ENCODE results near the gene FGFBP1.

DNA sequence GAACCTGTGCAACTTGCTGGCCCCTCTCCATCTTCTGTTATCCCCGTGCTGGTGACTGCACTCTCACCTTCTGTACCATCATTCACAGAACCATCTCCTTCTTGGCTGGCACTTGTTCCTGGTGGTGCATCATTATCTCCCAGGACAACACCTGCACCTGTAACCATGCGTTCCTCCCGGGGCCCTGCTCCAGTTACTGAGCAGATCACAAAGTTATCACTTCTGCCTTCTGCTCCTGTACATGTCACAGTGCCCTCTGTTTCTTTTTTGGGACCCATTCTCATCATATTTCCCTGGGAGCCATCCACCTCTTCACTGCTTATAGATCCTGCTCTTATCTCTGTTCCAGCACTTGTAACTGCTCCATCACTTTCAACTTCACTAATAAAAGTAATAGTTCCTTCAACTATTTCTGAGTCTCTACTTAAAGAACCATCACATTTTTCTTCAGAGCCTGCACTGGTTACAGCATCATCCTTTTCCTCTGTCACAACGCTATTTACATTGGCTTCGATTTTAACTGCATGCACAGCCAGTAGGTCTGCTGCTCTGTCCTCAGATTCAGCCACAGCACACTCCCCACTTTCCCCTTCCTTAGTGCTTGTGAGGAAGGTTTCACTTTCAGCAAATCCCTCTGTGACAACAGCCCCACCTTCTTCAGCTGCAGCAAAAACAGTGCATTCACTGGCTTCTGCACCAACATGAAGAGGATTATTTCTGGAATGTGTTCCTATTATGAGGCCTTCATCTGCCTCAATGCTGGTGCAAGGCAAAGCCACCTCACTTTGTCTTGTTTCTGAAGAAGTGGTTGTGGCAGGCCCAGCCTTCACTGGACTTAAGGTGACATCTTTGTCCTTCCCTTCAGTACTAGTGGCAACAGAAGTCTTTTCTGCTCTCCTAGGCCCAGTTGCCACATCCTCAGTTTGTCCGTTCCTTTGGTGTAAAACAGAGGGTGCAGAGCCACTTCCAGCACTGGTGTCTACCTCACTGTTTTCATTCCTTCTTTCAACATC lies 25.7 kb downstream of the BOD1L1 start:
- PRO-cap = no peak

DNA sequence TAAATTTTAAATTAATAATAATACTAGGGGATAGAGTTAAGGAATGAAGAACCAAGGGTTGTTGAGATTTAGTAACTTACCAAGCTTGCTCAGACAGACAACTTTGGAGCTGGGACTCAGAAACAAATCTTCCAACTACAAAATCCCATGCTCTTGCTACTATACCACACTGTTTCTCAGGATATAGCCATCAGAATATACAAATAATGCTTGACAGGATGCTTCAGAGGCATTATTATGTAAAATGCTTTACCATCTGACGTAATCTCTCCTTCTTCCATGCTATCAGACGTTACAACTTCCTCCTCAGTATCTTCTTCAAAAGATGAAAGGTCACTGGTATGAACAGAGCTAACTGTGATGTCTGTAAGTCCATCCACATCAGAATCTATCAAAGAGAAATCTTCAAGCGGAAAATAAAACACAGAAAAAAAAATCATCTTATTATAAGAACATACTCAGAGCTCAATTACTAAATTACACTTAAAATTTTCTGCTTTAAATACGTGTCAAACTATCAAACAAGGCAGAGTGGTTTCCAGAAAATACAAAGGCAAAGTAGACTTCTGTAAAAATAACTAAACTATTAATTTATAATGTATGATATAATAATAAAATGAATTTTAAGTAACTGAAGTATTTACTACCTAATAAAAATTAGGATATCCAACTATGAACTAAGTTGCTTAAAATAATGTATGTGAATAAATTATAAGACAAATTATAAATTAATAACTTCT lies 14.1 kb downstream of the BOD1L1 start:
- PRO-cap = no peak

DNA sequence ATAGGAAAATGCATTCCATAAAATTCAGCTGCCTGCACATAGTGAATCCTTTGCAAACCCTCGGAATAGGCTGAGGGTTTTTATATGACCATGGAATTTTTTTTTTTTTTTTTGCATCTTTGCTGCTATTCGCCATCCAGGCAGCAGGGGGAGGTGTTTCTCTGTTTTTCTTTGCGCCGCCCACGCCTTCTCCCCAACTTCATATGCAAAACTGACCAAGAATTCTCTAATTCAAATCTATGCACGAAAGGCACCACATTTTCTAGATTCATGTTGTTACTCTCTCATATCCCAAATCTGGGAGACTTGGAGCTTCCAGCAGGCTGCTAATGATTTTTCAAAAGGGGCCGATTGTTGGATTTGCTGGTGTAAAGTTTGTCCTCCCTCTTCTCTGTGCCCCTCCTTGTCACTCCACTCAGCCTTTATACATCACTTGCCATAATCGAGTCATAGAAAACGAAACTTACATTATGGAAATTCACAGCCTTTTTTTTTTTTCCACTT lies 29.0 kb upstream of the BOD1L1 start:
- PRO-cap = no peak

- PRO-cap = unidirectional peak, minus-strand start at chr4:13705542; unidirectional peak, minus-strand start at chr4:13705834
These were observed 78.1 kb upstream of the BOD1L1 start for GRCh38 chr4:13705367-13706266.

- PRO-cap = no peak
These were observed 228.6 kb upstream of the BOD1L1 start for GRCh38 chr4:13856161-13856421.

DNA sequence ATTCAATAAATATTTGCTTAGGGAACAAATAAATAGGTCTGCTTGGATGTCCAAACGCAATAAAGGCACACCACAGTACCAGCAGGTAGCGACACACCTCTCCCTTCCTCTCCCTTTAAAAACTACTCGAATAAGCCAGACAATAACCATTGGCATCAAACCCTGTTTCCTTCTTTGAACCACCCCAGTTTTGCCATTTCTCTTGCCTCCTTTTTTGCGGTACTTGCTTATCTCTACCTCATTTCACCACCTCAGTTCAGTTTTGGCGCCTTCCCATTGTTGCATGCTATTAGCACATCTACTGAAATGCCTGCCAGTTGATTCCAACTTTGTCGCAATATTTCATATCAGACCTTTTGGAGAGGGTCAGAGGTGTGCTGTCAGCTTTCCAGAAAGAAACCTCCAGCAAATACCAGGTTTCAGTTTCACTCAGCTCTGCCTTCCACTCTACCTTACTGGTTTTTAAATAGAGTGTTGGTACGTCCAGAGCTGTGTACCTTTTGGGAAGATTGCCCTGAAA lies 92.0 kb upstream of the CPEB2 start:
- PRO-cap = no peak

DNA sequence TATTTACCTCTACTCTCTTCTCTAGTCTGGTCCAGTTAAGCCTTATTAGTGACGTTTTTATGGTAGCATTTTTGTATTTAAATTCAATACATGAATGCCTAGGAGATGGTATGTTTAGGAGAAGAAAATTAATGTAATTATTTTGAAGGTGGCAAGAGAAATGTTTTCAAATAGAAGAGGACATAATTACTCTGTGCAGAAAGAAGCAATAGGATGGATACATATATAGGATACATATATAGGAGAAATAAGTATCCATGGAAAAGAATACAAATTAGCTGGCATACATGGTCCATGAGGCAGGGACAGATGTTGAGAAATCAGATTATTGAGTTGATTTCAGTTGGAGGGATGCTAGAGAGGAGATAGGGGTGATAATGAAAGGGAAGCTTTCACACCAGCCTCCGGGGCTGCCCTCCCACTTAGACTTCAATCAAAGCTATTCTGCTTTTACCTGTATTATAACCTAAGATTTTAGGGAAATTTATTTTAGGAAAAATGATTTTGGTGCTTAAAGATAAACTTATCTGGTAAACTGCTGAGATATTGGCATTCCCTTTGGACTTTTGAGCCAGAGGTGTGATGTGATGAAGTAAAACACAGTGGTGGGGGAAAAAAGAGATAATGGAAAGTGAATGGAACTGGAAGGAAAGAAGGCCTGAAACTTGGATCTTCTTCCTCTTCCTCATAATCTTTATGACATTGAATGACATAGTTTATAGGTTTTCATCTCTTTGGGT lies 7.4 kb downstream of the CPEB2 start:
- PRO-cap = no peak

GRCh38 chr4:15059814-15060783 lies 57.8 kb downstream of the CPEB2 start:
- PRO-cap = no peak

- PRO-cap = no peak
These were observed 75.6 kb downstream of the CPEB2 start for GRCh38 chr4:15077789-15078441.

DNA sequence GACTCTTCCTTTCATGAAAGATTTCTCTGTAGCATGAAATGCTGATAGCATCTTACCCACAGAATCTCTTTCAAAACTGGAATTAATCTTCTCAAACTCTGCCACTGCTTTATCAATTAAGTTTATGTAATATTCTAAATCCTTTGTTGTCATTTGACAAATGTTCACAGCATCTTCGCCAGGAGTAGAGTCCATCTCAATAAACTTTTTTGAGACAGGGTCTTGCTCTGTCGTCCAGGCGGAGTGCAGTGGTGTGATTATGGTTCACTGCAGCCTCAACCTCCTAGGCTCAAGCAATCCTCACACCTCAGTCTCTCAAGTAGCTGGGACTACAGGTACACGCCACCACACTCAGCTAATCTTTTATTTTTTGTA lies 52.8 kb downstream of the FBXL5 start:
- PRO-cap = no peak

DNA sequence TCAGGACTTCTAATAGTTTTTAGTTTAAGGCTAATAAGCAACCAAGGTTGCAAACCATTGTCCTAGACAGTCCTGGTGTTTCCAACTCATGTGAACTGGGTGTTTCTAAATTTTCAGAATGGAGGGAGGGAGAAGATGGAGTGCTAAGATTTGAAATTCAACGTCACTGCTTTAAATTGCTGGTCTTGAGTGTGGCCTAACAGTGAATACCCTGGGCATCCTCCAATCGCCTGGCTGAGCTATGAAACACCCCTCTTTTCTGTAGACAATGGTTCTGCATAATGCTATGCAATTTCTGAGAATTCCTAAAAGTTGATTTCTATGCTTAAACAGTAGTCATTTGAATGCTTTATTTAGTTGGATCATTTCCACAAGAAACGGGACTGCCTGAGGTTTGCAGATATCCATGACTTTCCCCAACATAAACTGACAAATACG lies 1.2 kb downstream of the FBXL5 start:
- PRO-cap = no peak

DNA sequence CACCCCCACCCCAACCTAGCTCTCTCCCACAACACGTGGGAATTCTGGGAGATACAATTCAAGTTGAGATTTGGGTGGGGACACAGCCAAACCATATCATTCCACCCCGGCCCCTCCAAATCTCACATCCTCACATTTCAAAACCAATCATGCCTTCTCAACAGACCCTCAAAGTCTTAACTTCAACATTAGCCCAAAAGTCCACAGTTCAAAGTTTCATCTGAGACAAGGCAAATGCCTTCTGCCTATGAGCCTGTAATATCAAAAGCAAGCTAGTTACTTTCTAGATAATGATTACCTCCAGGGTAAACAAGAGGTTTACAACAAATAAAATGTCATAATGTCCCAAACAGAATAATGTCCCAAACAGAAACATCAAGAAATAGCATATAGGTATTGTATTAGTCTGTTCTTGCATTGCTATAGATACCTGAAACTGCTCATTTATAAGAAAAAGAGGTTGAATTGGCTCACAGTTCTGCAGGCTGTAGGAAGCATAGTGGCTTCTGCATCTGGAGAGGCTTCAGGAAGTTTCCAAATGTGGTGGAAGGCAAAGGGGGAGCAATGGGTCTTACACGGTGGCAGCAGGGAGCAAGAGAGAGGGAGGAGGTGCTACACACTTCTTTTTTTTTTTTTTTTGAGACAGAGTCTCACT lies 3.0 kb upstream of the BST1 start:
- PRO-cap = no peak

DNA sequence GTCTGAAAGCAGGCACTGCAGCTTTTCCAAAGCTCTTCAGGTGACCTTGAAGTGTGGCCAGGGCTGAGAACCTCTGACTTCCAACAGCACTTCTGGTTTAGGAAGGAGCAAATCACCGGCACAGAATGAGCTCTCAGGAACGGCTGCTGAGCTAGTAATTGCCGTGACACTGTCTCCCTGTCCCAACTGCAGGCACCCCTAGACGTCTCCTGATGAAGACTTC lies 31.3 kb downstream of the CD38 start:
- PRO-cap = no peak

DNA sequence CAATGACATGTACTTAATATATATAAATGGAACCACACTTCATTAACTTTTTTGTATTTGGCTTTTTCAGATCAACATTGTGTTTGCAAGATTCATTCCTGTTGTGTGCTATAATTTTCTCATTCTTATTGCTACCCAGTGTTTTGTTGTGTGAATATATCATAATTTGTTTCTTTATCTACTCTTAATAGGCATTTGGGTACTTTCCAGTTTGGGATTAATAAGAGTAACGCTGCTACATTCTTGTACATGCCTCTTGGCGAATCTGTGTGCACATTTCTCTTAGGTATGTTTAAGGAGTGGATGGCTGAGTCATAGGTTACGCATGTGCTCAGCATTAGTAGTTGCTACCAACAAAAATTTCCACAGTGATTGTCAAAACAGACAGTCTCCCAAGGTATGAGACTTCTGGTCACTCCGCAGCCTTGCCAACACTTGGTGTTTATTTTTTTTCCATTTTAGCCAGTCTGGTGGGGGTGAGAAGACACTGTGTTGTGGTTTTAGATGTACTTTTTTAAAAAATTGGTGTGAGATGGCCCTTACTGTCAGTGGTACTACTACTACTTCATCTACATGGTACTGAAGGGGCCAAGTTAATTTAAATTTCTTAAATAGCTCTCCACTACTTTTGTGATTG lies 44.6 kb downstream of the FGFBP1 start:
- PRO-cap = no peak

DNA sequence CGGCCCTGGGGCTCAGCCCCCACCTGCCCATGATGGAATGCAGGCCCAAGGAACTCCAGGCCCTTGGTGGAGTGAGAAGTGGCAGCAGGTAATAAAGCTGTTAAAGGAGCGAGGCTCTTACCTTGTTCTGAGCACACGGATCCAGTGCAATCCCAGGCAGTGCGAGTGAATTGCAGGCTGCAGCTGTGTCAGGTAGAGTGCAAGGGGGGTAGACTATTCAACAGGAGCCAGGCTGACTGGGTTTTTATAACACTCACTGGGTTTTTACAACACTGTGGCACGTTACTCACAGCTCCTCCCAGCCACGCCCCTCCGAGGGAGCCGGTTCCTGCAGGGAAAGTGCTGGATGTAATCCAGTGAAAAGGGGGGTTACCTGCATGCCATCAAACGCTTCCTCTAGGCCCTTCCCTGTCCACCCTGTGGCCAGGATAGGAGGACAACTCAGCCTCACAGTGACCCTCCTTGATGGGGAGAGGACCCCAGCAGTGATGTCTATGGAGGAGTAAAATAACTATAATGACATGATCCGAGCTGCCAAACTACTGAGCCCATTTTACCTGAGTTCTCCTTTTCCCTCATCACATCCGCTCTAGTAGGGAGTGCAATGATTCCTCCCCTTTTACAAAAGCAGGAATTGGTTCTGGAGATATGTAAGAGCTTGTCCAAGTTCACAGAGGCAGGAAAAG lies at the start of gene FGFBP1:
Gene FGFBP1 (minus strand): TSS at position 611 of the 686 bp plus-strand sequence.
- PRO-cap = bidirectional peak, plus-strand start at position 356 of the sequence, minus-strand start at position 219 of the sequence

- PRO-cap = no peak
These were observed 51.5 kb downstream of the PROM1 start for GRCh38 chr4:16032063-16032897.

DNA sequence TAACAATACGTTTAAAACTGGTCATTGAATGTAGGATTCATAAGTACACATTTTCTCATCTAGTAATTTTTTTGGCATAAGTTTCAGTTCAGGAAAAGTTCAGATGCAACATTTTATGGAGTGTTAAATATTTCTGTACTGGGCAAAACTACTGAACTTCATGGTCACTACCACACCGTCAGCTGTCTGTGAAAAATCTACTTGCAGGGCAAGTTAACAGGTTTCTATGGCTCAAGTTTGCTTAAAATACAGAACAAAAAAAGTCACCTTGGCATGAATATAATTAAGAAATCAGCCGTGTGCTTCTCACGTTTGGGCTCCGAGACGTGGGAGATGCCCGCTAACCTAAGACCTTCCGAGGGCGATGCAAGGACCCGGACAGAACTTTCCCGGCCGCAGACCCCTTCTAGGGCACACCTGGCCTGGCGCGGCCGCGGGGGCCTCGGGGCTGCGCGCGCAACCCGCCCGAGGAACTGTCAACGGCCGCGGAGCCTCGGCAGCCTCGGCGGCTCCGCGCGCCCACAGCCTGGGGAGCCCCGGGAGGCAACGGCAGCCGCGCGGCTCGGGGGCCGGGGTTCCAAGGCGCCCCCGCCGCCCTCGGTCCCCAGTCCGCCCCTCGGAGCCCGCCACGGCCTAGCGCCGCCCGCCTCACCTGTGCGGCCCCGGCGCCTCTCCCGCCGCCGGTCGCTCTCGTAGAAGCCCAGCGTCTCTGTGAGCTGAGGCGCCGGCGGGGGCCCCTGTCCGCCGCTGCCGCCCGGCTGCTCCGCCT lies 480 bp downstream of the TAPT1 start:
- PRO-cap = bidirectional peak, plus-strand start at position 468 of the sequence, minus-strand start at position 475 of the sequence

GRCh38 chr4:16256200-16257004 lies 30.1 kb upstream of the TAPT1 start:
- PRO-cap = no peak

DNA sequence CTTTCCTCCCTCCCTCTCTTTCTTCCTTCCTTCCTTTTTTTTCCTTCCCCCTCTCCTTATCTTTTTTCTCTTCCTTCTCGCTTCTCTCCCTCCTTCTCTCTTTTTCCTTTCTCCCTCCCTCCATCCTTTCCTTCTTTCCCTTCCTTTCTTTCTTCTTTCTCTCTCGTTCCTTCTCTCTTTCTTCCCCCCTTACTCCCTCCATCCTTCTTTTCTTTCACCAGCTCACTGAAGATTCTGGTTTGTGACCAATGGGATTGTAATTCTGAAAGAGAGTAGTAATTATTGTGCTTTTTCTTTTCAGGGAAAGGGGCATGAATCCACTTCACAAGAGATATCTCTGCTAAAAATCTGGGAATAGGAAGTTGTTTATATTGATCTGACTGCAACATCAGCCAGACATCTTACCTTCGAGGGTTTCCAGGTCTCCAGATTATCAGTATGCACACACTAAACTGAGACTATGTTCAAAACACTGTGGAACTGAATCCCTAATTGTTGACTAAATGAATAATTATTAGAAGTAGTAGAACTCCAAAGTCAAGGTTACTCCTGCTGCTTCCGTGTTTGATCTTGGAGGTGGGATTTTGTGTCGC lies 225.5 kb downstream of the LDB2 start:
- PRO-cap = no peak

DNA sequence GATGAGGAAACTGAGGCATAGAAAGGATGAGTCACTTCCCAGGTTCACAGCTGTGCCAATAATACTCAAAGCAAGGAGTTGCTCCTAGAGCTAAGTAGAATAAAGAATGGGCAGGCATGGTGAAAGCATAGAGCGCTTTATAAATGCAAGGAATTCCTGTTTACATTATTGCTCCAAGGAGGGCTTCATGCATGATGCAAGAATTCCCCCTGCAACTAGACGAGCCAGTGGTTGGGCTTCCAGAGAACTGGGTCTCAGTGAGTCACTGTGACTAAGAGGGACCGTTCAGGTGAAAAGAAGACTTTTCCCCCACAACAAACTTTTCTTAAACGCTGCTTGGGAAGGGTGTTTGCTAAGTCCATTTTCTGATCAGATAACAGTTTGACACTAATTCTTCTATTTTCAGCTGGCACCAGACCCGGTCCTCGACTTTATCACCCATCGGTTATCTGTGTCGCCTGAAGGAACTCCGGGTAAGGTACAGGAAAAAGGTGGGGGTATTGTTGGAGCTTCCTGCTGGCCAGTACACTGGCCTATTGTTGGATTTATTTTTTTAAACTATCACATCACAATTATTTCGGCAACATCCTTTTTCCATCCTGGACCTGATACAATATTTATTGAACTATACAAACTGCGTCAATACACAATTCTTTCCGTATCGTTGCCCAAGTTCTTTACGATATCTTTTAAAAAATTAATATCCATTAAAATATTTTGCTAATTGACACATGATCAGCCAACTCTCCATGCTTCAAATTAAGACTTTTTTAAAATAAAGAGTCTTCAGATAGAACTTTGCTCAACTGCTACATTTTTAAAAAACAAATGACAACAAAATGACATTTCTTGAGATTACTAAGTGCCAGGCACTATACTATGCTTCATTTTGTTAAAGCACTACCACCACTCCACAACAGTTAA lies 40.0 kb downstream of the LDB2 start:
- PRO-cap = no peak